Occipital lobe (tissue), 2 donors: ENCODE measurements around a stretch of chr17.

DNA sequence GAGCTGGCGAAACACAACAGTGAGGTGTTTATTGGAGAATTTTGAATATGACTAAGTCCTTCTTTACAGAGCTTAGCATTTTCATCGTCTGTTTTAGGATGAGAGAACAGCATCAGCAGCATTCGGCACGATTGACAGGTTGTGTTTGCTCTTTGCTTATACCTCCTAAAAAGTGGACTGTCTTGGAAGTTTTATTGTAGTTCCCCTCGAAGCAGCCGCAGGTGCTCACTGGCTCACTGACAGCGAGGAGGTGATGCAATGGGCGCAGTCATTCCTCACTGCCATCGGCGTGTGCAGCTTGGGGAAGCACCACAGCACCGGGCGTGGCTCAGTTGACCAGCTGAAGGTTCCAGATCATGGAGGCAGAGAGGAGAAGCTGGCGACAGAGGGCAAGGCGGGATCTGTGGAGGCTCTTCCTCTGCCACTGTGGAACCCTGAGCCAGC is 72.2 kb upstream of the TNRC6C start:
- RAMPAGE, long total RNA, result no peak

GRCh38 chr17:78110292-78110761 is 18.2 kb downstream of the TMC6 start:
- RAMPAGE, long total RNA, result no peak

DNA sequence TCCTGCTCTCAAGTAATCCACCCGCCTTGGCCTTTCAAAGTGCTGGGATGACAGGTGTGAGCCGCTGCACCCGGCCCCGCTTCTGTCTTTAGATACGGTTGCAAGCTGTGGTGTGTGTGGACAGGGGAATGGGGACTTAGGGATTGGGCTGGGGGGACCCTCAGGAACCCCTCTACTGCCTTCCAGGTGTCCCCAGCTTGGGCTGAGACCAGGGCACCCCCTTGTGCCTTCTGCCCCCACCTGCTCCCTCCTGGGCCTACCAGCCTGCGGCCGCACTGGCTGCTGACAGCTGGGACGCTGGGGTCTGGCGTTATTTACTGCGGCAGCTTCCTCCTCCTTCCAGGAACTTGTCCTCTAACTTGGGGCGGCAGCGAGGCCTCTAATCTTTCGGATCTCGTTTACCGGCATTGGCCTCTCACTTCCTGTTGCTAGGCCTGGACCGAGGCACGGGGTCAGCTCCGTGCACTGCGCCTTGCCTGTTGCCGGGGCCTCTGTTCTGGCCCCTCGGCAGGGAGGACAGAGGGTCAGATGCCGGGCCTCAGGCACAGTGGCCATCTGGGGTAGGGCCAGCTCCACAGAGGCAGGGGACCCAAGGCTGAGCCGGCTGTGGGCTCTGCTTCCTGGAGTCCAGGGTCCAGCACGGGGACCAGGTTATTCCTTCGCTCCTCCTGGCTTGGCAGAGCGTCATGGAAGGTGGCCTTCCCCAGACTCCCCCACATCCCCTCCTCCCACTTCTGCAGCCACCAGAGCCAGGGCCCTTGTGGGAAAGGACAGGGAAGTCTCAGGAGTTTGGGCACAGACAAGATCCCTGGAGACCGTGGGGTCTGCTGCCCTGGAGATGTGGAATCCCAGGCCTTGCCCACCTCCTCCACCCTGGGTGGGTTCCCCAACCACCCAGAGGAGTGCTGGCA is 31.8 kb downstream of the TMEM235 start:
- RAMPAGE, long total RNA, result no peak

DNA sequence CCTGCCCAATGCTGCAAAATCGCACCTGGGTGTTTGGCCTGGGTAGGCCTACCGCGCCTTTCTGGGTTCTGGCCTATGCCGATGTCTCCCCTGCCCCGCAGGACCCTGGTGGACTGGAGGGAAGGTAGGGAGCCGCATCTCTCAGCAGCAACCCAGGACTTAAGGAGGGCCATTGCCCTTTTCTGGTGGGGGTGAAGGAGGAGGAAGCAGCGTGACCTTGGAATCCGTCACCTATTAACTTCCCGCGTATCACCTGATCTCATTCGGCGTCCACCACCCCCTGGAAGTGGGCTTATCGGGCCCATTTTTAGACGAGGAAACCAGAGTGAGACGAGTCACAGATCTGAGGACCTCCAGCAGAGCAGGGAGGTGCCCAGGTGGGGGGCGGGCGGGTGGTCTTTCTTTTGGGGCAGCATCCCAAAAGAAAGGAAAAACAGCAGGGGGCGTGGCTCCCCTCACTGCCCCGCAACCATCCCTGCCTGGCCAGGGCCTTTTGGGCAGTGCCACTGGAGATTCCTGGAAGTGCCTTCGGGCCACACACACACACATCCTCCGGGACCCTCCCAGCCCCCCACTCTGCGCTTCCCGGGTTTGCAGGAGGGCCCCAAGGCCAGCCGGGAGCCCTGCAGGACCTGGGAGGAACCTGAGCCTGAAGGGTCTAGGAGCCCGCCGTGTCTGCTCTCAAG is 36.5 kb downstream of the TMEM235 start:
- RAMPAGE, long total RNA, result no peak

DNA sequence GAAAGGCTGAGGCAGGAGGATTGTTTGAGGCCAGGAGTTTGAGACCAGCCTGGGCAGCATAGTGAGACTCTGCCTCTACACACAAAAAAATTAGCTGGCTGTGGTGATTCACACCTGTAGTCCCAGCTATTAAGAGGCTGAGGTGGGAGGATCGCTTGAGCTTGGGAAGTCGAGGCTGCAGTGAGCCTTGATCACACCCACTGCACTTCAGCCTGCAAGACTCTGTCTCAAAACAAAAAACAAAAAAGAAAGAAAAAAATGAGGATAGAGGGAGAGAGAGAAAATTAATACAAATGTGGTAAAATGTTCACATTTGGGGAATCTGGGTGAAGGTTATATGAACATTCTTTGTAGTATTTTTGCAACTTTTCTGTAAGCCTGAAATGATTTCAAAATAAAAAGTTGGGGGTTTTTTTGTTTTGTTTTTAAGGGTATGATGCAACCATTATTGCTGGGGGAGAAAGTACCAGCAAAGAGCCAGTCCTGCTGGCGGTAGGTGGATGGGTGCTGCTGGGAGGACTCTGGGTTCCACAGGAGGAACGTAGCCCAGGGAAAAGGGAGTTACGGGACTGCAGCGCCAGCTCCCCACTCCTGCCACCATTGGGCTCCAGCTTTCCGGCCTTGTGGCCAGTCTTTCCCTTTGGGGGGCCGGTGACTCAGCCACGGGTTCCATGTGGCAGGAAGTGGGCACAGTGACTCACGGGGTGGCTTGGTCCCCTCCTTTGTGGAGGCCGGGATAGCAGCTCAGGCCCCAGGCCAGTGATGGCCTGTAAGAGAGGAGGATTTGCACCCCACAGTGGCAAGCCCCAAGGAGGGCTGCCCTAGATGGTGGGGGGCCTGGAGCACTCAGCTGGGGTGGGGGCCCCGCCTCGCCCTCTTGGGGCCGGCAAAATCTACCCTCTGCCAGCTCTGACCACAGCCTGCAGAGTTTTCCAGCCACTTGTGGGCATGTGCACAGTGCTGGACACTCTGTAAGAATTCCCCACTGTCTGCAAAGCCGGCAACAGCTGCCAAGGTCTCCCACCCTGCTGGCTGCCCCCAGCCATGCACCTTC is 30.7 kb downstream of the SOCS3 start:
- RAMPAGE, long total RNA, result no peak

GRCh38 chr17:78387810-78388975 is 9.7 kb downstream of the PGS1 start:
- RAMPAGE, long total RNA, result no peak

DNA sequence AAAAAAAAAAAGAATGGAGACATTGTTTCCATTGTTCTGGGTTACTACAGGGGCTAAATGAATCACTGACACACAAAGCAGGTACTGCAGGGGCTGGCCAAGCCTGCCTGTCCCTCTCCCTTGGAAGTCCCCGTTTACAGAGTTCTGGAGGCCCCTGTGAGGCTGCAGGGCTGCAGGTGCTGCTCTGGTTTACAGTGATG is 39.1 kb downstream of the DNAH17 start:
- RAMPAGE, long total RNA, result no peak

DNA sequence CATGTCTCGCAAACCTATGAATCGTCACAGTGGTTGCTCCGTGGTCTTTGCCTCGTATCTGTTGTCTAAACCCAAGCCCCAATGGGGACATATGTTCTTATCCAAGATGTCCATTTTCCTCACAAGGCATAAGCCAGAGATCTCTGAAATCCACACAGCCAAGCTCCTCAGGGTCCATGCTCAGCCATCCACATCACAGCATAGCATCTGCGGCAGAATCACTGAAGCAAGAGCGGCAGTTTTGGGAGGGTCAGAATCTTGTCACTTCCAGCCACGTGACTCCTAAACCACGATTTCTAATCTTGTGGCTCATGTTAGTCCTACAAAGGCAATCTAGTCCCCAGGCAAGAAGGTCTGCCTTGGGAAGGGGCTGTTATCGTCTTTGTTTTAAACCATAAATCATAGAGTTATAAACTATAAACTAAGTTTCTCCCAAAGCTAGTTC is 20.7 kb upstream of the DNAH17 start:
- RAMPAGE, long total RNA, result no peak

- RAMPAGE, long total RNA, result no peak
Measured at GRCh38 chr17:78682363-78683045, 99.6 kb downstream of the CYTH1 start.

DNA sequence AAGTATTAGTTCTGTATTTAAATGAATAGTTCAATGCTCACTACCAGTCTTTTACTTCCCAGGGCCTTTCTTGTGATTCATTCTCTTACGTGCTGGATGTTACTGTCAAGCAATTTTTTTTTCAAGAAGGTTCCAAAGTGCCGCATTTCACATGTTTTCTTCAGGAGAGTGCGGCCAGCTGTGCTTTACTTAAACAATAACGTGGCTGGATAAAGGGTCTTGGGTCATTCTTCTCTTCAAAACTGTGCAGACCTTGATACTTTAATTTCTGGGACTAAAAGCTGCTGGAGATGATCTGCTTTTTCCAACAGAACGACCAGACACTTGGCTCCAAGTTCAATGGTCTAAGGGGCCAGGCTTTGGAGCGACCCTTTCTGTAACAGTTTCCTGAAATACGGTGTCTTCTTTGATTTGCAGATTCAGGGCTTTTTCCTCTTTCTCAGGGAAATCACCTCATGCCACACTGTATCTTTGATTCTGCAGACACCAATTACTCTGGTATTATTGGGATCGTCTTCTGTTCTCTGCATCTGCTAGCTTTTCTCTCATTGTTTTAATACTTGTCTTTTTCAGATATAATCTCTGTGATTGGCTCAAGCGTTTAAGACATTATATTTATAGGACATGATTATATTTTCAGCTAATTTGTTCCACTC is 96.3 kb downstream of the CYTH1 start:
- RAMPAGE, long total RNA, result no peak

DNA sequence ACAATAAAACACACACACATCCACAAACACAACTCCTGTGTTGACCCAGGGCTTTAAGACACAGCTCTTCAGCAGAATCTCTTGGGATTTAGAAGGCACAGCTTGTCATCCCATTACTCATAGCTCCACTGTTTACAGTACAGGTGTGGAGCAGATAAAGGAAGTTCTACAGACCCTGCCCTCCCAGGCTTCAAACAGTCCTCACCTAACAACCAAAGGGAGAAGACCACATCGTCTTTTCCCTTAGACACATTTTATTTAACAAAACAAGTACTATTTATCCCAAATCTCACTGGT is 46.3 kb downstream of the CYTH1 start:
- RAMPAGE, long total RNA, result no peak

DNA sequence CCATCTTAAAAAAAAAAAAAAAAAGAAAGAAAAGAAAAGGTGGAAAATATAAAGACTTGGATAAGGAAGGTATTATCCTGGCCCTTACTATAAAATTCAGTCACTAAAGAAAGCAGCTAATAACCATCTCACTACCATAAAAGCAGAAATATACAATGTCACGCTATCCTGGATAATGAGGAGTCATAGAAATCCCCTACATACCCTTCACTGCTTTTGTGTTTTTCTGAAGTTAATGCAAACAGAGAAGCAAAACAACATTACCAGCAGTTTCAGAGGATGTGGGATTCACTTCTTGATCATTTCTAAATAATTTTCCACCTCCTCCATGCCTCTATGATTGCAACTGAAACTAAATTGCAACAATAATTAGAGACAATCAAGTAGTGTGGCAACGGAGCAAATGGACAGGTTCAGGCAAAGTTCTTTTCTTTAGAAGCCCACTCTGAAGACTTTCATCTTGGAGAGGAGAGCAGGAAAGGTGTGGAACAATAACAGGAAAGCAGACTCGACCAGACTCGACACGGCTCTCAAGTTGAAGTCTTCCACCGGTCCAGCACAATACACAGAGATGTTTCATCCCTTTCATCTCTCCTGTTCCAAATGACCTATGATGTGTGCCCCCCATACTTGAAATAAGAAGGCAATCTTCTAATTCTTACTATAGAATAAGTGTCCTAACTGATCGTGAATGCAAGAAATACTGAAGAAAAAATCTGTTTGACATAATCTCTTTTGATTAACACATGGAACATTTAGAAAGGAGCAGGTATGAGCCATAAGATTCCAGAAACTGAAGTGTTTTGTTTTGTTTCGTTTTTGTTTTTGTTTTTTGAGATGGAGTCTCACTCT is 10.1 kb downstream of the CYTH1 start:
- RAMPAGE, long total RNA, result no peak

DNA sequence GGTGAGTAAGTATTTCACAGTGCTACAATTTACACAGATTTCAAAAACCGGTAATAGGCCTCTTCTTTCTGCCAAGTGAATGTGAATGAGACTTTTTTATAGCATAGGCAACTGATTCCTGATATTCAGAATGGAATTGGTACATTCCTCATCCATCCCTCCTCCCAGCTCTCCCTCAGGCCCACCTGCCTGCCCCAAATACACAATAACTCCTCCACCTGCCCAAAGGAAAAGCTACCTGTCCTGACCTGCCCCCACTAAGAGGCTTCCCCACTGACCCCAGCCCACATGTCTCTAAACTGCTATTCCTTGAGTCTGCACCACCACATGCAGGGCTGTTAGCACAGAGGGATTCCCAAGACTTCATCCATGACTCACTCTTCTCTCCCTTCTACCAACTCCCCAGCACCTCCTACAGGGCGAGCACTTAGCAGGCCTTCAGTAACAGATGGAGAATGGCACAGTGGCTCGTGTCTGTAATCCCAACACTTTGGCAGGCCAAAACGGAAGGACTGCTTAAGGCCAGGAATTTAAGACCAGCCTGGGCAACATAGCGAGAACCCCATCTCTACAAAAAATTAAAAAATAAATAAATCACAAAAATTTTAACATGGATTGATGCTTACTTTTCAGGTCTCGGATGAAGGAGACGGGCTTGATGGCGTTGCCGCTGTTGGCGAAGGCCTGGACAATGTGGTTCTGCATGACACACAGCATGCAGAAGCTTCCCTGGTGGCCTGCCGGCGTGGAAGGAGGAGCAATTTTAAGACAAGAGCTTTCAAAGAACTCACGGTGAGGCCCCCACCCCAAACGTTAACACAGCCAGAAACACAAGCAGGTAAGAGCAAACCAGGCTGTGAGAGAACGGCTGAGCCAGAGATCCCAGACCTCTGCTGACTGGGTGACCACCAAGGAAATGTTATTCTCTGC is 12.1 kb downstream of the USP36 start:
- RAMPAGE, long total RNA, result no peak

- RAMPAGE, long total RNA, result no peak
Measured at GRCh38 chr17:78840980-78841890, 621 bp upstream of the USP36 start.

- RAMPAGE, long total RNA, result no peak
Measured at GRCh38 chr17:78855150-78855945, 14.7 kb upstream of the USP36 start.

DNA sequence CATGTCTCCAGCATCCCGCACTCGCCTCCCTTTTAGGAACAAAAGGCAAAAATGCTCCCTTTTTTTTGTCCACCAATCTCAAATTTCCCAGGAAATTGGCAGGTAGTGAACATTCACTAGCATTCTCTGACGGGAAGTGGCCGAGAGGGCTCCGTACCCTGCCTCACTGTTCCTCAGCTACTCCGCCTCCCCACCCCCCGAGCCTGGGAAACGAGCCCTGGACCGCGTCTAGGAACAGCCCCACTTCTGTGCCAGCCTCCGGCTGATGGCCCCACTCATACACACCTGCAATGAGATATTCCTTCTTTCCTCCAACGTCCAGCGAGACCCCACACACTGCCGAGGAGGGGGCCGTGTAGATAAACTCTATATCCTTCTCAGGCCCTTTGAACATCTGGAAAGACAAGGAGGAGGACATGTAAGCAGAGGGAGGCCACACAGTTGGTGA is 30.0 kb upstream of the USP36 start:
- RAMPAGE, long total RNA, result no peak

- RAMPAGE, long total RNA, result no peak
Measured at GRCh38 chr17:78890228-78891414, 12.4 kb downstream of the CEP295NL start.

DNA sequence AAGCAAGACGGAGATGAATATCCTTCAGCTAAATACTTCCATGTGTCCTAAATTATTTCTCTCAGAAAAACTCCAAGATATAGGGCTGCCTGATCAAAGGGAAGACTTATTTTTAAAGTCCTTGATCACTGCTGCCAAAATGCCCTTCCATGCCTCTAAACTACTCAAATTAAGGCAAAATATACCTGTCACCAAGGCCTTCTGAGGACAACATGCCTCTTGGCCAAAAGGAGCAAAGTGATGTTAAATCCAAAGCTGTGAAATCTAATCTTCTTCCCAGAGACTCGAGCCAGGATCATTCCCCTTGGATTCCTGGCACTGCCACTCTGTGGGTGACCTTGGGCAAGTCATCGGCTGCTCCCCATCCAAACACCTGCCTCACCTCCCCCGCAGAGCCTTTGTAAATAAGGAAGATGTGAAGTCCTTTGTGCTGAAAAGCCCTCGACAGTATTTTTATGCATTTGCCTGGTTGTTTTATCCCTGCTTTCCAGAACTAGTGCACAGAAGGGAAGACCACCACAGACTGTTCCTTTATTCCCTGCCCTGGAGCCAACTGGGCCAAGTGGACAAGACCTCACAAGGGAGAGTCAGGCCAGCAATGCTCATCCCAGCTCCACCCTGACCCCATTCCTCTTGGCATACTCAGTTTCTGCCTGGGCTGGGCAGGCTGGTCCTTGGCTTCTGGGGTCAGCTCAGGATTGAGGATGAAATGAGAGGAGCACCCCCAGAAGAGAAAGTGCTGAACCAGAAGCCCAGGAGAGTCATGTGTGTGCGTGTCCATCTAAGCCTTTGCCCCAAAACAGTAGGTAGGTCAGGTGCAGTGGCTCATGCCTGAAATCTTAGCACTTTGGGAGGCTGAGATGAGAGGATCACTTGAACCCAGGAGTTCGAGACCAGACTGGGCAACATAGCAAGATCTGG is 5.5 kb upstream of the CEP295NL start:
- RAMPAGE, long total RNA, result no peak

DNA sequence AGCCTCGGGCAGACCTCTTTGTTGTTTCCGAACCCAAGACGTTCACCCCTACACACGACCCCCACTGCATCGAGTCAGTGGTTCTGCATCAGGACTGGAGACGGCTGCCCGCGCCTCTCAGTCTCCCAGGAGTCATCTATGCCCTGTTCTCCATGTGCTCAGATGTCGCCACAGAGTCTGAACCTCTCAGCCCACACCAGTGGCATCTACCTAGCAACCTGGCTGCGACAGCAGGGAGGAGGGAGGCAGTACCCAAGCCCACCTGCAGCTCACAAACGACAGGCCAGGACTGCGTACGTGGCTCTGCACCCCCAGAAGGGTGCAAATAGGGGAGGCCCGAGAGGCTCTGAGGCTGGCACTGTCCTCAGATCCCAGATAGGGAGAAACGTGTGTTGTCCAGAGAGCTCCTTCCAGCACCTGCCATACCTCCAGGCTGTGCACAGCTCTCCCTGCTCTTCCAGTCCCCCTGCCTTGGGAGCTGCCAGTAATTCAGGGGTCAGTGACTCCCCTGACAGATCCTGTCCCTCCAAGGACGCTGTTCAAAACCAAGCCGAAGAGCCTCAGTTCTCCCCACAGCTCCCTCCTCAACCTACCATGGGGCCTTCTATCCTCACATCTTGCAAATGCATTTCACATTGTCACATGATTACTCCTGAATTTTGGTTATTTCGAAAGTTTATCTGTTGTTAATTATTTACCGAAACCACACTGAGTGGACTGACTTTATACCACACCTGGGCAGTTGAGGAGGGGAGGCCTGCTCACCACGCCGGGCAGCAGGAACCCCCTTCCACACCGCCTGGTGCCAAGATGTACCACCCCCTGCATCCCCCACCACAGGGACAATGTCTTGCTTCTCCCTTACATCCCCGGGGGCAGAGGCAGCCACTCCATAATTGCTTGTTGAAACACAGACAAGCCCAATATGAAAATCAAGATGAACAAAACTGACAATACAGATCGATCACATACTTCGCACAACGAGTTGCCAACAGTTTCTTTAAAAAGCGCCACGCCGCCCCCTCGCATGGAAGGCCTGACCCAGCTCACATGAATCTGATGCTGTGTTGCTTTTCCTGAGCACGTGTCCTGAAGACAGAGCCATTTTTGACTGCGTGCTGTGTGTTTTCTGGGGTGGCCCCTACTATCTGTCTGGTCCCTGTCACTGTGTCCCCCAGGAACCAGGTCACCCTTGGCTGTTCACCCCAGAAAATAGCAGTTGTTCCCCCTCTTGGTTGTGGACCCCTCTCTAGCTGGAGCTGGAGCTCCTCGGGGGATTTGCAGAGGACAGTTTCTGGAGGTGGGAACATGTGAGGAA is 4.7 kb downstream of the TIMP2 start:
- RAMPAGE, long total RNA, result no peak

DNA sequence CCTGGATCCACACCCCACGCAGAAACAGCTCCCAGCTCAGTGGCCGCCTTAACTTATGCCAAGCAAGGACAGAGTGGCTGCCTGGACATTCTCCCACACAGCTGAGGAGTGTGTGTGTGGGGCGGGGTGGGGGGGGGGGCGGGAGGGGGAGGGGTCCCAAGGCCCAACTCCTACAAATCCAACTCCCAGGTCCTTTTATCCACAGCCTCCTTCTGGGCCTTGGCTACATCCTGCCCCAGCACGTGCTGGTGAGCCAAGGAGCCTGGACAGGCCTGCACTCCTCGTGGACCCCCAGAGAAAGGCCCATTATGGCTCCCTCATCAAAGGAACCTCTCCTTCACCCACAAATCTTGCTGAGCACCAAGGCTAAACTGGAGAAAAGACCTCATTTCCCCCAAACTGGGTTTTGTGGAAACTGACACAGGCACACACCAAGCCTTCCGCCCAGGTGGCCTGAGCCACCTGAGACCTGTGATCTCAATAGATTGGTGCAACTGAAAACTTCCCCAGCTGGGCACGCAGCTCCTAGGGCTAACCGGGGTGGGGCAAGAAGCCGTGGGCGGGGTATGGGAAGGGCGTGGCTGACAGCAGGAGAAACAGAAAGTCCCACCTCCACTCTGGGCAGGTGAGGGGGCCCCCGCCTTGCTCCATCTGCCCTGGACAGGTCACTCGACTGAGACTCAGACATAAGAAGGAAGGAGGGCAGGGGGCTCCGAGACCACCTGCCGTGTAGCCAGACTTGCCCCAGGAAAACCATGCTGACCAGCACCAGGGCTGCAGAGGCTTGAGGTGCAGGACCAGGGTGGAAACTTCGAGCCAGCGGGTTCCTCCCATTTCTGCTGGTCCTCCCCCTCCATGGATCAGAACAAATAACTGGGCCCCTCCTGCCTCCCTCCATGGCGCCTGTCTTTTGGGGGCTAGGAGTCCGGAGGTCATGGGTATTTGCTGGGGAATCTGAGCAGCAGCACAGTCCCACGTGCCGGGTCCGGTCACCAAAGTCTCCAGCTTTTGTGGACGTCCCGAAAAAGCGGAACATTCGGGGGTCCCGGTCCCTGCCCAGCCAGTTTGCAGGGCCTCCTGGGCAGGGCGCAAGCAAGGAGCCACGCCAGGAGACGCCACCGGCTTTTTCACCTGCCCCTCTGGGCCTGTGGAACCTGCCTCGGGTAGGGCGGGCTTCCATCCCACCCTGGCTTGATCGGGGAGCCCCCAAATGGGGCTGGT is 1.5 kb downstream of the TIMP2 start:
- RAMPAGE, long total RNA, result no peak